Metastatic Lung Carcinoma in the Adrenal Gland (tissue), 1 donor: ENCODE measurements around the genes NPHP1, BUB1 and ZC3H8.

- PRO-cap, result no peak
Observed at GRCh38 chr2:108763202-108764465, 22.9 kb upstream of the CCDC138 start.

DNA sequence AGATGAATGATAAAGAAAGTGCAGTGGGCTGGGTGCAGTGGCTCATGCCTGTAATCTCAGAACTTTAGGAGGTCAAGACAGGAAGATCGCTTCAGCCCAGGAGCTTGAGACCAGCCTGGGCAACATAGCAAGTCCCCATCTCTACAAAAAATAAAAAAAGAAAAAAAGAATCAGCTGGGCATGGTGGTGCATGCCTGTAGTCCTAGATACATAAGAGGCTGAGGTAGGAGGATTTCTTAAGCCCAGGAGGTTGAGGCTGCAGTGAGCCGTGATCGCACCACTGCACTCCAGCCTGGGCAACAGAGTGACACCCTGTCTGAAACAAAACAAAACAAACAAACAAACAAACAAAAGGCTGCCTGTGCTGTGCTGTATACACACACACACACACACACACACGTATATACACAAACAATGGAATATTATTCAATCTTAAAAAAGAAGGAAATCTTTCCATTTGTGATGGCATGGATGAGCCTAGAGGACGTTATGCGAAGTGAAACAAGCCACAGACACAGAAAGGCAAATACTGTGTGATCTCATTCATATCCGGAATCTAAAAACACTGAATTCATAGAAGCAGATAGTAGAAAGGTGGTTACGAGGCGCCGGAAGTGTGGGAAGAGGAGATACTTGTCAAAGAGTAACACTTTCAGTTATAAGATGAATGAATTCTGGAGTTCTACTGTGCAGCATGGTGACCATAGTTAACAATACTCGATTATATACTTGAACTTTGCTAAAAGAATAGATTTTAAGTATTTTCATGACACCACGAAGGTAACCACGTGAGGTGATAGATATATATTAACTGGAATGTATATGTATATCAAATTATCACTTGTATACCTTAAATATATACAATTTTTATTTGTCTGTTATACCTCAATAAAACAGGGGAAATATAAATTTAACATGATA lies 14.7 kb downstream of the SH3RF3 start:
- PRO-cap, result no peak

GRCh38 chr2:109217555-109217754 lies 88.5 kb downstream of the SH3RF3 start:
- PRO-cap, result no peak

DNA sequence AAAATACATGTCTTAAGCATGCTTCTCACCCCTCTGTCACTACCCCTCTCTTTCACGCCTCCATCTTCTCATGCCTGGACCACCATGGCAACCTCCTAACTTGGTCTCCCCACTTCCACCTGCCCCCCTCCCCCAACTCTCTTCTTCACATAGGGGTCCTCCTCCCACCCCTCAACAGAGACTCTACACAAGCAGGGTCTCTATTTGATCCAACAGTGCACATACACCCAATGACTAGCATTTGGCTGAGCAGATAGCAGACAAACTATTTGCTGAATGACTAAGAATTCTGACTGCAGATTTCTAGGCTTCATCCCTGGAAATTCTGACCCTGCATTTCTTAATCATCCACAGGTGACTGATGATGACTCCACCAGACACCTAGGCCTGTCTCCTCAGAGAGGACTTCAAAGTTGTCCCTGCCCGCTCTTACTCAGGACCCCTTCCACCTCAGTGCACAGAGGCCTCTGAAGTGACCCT lies 51.5 kb downstream of the SEPTIN10 start:
- PRO-cap, result no peak

- PRO-cap, result unidirectional peak, plus-strand start at chr2:109612867
Observed at GRCh38 chr2:109612709-109613223, 1.0 kb downstream of the SEPTIN10 start.

GRCh38 chr2:109630901-109631327 lies 16.8 kb downstream of the SOWAHC start:
- PRO-cap, result no peak

DNA sequence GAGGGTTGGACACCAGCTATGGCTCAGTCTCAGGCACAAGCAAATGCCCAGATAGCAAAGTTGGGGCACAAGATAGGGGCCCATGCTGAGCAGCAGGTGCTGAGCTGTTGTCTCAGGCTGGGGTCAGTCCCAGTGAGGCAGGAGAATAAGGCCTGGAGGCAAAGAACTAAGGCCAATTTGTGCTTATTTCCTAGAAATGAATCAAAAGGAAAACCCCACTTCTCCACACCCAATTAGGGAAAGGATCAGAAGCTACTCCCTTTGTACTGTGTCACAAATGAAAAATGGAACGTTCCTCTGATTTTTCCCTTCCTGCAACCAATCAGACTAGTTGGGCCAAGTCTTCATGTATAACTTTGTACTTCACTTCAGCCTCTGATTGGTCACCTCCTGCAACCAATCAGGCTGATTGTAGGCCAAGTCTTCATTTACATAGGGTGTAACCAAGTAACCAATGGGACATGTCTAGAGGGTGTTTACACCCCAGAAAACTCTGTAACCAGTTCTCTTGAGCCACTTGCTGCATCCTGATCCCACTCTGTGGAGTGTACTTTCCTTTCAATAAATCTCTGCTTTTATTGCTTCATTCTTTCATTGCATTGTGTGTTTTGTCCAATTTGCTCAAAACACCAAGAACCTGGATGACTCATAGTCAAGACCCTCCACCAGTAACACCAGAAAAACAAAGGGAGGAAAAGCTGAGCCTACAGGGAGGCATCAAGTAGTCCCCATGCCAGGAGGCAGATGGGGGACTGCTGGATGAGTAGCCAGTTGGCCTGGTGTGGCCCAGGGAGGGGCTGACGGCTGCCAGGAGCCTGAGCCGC lies 45.9 kb downstream of the SOWAHC start:
- PRO-cap, result no peak

GRCh38 chr2:109999429-109999935 lies 101.0 kb downstream of the LIMS3 start:
- PRO-cap, result no peak

GRCh38 chr2:110204823-110205300 lies at the start of gene NPHP1:
Gene NPHP1 (minus strand): TSS chr2:110205013.
- PRO-cap, result bidirectional peak, plus-strand start at chr2:110205097, minus-strand start at chr2:110204983

GRCh38 chr2:110610176-110610722 lies 33.2 kb upstream of the RGPD6 start:
- PRO-cap, result no peak

DNA sequence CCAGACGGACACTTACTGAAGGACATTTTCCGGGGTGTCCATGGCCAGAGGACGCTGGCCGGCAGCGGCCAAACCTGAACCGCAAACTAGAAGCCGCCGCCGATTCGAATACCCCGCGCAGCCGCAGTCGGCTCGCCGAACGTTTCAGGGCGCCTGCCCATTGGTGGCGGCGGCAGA lies at the start of gene BUB1:
TSS of gene BUB1 (minus strand) at position 110 of the 177 bp plus-strand sequence.
- PRO-cap, result bidirectional peak, plus-strand start outside the sequence, minus-strand start at position 110 of the sequence

DNA sequence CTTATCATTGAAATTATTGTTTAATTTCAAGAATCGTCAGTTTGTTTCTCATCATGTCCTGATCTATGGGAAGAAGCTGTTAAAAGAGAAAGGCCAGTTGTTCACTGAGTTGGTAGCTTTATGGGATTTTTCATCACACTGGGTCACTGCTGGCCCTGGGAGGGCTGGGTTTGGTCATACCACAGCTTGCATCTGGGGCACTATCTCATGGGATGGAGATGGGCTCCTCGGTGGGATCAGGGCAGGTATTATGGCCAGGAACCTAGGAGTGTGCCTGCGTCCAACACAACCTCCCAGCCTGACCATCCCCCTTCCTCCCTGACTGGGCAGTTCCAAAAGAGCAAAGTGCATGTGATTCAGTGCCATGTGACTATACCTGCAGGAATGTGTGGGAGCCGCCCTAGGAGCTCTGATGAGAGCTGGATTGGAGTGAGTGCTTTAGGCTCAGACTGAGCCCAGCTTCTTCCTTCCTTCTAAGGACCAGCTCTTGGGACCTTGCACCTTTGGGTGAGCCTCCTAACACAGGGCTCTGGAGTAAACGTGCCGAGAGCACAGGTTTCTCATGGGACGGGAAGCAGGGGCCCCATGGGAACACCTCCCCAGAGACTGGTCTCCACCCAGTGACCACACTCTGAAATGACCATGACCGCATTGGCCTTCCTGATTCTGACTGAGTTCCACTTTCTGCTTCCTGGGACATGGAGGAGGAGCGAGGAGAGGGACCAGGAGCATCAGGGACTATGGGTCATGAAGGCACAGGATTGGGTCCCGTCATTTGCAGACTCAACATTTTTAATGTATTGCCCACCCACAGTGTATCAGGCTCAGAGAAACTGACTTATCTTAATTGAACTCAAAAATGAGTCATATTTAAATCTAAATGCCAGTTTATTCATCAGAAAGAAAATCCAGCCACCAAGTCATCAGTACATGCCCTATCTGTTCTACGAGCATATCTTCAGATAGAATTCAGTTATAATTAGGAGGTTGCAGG lies 87.9 kb upstream of the BCL2L11 start:
- PRO-cap, result bidirectional peak, plus-strand start at position 412 of the sequence, minus-strand start at position 304 of the sequence

- PRO-cap, result no peak
Observed at GRCh38 chr2:111117483-111118575, 2.9 kb upstream of the BCL2L11 start.

GRCh38 chr2:111219091-111219952 lies 98.6 kb downstream of the BCL2L11 start:
- PRO-cap, result no peak

DNA sequence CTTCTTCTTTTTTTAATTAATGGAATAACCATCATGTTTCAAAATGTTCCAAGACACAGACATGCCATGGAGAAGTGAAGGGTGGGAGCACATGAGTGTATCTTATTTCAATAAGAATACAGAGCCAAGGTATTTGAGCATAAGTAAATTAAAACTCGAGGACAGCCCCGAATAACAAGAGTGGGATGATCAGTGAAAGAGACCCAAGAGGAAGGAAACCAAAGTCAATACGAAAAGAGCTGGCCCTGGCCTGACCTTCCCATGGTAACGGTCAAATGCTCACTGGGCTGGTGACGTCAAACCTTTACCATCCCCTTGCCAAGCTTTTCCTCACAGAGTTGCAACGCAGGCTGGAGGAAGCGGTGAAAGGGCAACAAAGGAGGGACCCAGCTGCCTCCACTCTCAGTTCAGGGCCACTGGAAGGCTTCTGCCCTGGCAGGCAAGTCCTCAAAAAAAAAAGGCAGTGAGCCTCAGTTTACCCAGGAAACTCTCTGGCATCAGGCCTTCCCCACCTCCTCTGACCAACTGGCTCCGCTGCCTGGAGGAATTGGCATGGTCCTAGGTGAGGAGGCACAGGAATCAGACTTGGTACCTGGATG lies 212.6 kb downstream of the ANAPC1 start:
- PRO-cap, result unidirectional peak, plus-strand start at position 353 of the sequence

DNA sequence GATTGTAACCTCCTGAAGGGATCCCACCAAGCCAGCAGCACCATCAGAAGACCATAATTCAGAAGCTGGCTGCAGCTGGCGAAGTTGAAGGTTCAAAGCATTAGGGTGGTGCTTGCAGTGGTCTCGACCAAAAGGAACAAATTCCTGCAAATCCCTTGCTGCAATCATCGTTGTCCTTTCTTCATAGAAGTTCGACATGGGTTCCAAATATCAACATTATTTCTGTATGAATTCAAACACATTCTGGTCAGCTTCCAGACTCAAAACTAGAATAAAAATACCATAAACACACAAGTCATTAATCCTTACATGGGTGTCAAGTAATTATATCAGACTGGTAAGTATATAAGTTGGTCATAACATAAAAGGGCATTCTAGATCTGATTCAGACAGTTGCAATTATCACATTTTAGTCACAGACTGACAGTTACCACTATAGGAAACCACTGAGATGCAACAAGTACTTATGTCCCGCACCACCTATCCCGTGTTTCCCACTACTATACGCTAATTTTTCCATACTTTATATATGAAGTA lies 3.3 kb downstream of the ANAPC1 start:
- PRO-cap, result no peak

GRCh38 chr2:111900918-111901414 lies 2.6 kb downstream of the MERTK start:
- PRO-cap, result no peak

GRCh38 chr2:111906435-111906960 lies 8.1 kb downstream of the MERTK start:
- PRO-cap, result no peak

- PRO-cap, result bidirectional peak, plus-strand start at chr2:112255140, minus-strand start at chr2:112255059
Observed at GRCh38 chr2:112254216-112255281, at the start of gene ZC3H8. Gene ZC3H8 (minus strand): TSS chr2:112255042.

GRCh38 chr2:112304104-112304543 lies 28.7 kb downstream of the ZC3H6 start:
- PRO-cap, result no peak